ENCODE data around the genes GAGE10, GAGE12G, GAGE1, CENPVL3, SPANXN5, XAGE5, KANTR and KDM5C.

GRCh38 chrX:49072116-49072741 is 1.6 kb downstream of the PRAF2 start:
- PRO-cap, 2 experiments, result no peak in any of the 2 experiments

DNA sequence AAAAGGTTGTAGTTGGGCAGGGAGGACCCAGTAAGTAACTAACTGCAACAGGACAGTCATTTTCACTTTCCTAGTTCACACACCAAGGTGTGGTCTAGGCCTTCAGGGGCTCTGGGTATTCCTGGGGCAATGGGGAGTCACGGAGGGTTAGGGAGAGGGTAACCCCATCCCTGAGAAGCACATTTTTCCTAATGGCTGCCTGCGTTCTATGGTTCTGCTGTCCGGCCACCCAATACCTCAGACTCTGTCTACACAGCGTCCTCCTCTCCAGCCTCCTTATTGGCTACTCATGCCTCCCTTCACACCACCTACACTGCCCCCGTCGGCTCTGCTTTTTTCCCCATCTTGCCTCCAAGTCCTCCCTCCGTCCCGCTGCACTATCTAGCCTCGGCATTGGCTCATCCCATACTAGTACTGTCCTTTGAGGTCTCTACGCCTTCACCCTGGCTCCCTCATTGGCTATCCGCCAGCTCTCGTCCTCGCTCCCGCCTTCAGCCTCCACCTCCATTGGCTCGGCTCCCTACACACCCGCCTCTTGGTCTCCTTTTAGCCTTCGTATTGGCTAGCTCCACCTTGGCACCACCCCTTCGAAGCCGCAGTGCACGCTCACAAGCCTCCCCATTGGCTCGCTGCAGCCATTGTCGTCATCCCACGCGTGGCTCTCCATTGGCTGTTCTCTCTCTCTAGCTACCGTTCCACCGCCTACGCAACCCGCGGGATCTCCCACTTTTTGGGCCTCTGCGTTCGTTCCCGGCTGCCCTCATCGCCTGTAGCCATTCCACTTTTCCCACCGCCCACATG is 674 bp upstream of the PPP1R3F start:
- PRO-cap, 2 experiments, result peak in 1 of 2 experiments; most common plus-strand start position 726 of the sequence (in 1); most common minus-strand start position 395 of the sequence (in 1)

DNA sequence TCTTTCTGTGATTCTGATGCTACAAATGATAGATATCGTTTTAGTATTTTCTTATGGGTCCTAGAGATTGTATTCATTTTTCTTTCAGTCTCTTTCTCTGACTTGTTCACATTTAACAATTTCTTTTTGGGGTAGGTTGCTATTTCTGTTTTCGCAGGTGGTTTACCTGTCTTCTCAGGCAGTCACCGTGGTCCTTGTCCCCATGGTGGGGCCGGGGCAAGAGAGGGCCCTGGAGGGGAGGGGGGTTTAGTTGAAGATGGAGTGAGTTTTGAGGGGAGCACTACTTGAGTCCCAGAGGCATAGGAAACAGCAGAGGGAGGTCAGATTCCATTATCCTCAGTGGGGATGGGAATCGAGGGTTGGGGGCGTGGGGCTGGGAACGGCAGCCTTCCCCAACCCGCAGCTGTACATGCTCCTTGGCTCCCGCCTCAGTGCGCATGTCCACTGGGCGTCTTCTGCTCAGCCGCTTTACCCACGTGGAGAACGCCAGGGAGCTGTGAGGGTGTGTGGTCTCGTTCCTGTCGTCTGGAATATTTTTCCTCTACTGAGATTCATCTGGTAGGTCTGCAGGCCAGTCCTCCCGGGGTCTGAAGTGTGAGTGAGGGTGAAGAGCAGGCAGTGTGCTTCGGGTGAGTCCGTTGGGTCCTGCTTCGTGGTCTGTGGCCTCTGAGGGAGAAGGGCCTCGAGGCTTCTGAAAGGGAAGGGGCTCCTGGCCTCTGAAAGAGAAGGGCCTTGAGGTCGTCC is at the start of gene GAGE10:
Gene GAGE10 (plus strand): TSS at position 451 of the 744 bp plus-strand sequence.
- PRO-cap, 2 experiments, result no peak in any of the 2 experiments

- PRO-cap, 2 experiments, result no peak in any of the 2 experiments
Measured at GRCh38 chrX:49570156-49570524, at the start of gene GAGE12G. TSS of gene GAGE12G (plus strand) at chrX:49570400.

DNA sequence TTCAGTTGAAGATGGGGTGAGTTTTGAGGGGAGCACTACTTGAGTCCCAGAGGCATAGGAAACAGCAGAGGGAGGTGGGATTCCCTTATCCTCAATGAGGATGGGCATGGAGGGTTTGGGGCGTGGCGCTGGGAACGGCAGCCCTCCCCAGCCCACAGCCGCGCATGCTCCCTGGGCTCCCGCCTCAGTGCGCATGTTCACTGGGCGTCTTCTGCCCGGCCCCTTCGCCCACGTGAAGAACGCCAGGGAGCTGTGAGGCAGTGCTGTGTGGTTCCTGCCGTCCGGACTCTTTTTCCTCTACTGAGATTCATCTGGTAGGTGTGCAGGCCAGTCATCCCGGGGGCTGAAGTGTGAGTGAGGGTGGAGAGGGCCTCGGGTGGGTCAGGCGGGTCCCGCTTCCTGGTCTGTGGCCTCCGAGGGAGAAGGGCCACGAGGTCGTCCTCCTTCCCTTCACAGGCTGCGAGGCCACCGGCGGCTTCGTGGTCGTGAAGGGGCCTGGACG is at the start of gene GAGE1:
Gene GAGE1 (plus strand): TSS at position 207 of the 502 bp plus-strand sequence.
- PRO-cap, 2 experiments, result no peak in any of the 2 experiments

- PRO-cap, 2 experiments, result no peak in any of the 2 experiments
Measured at GRCh38 chrX:49830168-49830567, 1.1 kb downstream of the PAGE4 start.

GRCh38 chrX:50643183-50643907 is 170.6 kb downstream of the SHROOM4 start:
- PRO-cap, 2 experiments, result no peak in any of the 2 experiments

DNA sequence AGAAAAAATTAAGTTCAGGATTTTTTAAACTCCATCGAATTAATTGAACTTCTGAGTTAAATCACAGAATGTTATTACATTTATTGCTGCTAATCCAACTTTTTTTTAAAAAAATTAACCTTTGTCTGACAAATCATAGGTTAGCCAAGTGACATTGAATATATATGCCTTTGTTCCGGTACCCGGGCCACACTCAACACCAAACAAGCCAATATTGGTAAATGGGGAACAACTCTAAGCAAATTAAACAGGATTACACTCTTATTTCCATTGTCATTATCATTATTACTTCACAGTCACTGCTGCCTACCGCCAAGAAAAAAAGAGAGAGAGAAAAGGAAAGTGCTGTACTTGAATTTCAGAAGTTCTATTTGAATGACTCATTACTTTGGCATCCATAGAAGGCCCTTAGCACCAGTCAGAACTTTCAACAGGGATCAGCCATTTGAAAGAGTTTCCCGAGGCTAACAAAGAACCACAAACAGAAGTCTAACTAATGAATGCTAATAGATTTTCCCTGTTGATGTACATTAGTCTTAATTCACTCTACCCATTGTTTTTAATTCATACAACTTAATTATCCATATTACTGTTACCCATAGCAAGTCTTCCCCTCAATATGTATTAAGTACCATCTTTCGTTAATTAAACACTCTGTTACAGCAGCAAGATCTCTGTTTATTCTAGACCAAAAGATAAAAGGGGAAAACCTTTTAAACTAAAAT is 116.4 kb downstream of the SHROOM4 start:
- PRO-cap, 2 experiments, result no peak in any of the 2 experiments

DNA sequence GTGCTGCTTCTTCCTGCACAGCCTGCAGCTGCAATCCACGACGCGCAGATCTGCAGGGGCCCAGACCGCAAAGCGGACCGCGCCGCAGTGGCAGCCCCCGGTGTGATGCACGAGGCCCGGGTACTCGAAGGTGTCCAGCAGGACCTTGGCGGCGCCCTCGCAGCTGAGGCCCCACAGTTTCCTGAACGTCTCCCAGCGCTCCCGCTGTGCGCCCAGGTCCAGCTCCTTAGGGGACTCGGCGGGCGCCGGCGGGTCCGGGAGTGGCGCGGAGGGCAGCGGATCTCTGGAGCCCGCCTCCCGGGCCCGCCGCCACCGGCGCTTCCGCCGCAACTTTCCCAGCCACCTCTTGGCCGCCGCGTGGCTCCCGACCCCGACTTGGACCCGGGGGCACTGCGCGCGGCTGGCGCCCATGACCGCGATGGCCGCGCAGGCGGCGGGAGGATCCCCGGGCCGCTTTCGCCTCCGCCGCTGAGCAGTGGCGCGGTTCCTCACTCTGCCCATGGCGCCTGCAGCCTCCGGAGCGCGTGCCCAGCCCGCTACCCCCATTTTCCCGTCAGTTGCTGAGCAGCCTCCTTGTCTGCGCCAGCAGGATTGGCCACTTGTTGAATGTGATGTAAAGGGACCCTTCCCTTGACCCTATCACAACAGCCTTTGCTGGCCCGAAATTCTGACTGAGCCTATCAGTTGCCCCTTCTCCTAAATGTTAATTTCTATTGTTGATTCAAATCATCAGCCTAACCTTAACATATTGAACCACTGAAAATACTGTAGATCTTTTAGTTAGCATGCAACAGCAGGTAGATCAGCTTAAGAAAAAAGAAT is at the start of gene CENPVL3:
Gene CENPVL3 (minus strand): TSS at position 540 of the 822 bp plus-strand sequence.
- PRO-cap, 2 experiments, result no peak in any of the 2 experiments

DNA sequence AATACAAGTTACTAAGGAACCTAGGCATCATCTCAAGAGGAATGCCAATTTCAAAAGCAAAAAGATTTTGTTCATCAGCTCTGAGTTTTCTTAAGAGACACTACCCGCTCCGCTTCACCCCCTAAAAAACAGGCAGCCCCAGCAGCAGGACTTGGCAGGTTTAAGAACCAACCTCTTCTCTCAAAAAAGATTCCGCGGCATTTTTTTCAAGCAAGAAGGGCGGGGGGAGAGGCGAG is 76.6 kb downstream of the MAGED4 start:
- PRO-cap, 2 experiments, result no peak in any of the 2 experiments

DNA sequence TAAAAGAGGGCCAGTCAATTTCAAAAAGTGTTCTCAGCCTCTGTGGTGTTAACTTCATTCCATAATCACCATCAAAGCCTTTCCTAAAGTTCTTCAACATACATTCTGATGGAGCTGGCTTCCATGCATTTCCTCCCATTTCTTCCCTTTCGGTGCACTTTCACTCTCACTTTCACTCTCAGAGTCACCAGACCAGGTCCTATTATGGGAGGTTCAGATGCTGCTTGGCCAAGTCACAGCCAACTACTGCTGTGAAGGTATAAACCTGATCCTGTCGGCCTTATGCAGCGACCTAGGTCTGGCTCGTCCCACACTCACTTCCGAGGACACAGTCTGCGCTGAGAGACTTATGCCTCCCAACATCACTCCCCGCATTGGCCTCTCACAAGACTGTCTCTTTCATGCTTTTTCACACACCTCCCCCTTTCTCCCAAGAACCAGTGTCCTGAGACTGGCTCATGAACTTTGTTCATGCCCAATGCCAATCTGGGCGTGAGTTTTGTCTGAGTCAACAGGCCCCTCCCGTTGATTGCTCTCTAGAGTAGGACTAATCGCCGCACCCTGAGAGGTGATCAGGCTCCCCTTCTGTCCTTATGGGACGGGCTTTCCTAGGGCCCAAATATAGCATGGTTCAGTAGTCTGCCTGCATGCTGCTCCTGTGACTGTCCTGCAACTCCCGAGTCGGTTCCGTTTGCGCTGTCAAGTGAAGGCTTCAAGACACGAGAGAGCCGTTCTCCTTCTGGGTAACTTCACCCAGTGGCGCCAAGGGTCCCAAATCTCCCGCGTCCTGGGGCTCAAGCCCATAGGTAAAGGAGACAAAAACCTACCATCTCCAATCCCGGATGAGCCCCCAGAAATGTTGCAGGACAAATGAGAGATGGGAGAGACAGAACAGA is 60.9 kb upstream of the XAGE1B start:
- PRO-cap, 2 experiments, result no peak in any of the 2 experiments

DNA sequence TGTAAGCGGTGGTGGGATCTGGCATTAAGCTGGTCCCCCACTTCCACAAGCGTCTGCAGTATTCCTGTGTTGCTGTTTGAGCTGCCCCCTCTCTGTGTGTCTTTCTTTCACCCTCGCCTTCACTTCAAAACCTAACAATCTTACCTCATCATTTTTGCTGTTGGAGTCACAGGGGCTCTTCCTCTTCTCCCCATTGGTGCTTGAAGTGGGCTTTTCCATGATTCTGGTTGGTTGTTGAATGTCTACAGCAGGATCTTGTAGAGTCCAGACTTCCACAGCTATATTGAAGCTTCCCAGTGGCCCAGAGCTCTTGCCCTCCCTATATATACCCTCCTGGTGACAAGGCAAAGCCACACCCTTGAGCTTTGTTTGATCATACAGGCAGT is at the start of gene SPANXN5:
Gene SPANXN5 (minus strand): TSS at position 298 of the 386 bp plus-strand sequence.
- PRO-cap, 2 experiments, result no peak in any of the 2 experiments

DNA sequence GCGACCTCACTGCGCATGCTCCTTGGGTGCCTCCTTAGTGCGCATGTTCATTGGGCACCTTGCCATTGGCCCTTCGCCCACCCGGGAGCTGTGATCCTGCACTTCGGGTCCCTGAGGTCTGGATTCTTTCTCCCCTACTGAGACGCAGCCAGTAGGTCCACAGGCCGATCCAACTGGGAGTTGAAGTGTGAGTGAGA is at the start of gene XAGE5:
Gene XAGE5 (plus strand): TSS at position 62 of the 197 bp plus-strand sequence.
- PRO-cap, 2 experiments, result no peak in any of the 2 experiments

- PRO-cap, 2 experiments, result peak in 2 of 2 experiments; most common plus-strand start chrX:53082673 (in 1); most common minus-strand start chrX:53082608 (in 2)
Measured at GRCh38 chrX:53082469-53083344, 540 bp downstream of the TSPYL2 start.

DNA sequence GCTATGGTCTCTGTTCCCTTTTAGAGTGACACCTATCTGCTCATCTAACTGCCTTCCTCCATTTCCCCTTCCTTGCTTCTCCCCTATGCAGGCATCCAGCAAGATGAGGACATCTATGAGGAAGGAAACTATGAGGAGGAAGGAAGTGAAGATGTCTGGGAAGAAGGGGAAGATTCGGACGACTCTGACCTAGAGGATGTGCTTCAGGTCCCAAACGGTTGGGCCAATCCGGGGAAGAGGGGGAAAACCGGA is 5.4 kb downstream of the TSPYL2 start:
- PRO-cap, 2 experiments, result peak in 1 of 2 experiments; most common plus-strand start position 146 of the sequence (in 1)

GRCh38 chrX:53093530-53094742 is at the start of gene KANTR:
TSS of gene KANTR (plus strand) at chrX:53094142.
- PRO-cap, 2 experiments, result peak in 2 of 2 experiments; most common plus-strand start chrX:53094212 (in 2); most common minus-strand start chrX:53093834 (in 1)

DNA sequence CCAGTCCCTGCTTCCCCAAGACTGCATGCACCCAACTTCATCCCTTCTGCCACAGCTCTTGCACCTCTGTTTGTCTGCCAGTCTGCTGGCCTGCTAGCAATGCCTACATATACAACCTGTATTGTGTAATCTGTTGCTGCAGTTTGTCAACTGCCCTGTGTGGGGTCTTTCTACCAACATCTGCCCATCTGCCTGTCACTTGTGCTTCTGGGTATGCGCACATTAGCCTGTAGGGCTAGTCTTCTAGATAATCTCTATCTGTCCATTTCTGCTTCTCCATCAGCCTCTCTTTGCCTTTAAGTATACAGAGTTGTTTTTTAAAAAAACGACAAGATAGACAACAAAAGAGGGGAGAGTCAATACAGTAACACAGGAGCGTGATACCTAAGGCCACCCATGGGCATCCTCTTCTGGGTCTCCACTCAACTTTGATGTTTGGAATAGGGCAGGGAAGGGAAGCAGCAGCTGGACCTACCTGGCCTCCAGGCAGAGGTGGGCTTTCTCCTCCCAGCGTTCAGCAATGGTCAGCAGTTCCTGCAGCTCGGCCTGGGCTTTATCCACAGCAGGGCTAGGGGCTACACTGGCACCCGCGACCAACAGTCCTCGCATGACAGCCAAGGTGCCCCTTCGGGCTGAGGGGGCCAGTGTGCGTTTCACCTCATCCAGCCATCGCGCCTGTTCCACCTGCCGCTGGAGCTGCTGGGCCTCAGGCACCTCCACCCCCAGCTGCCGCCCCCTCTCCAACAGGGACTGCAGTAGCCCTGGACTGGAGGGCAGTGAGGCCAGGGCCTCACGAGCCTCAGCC is 28.6 kb downstream of the KDM5C start:
- PRO-cap, 2 experiments, result peak in 1 of 2 experiments; most common minus-strand start position 289 of the sequence (in 1)

DNA sequence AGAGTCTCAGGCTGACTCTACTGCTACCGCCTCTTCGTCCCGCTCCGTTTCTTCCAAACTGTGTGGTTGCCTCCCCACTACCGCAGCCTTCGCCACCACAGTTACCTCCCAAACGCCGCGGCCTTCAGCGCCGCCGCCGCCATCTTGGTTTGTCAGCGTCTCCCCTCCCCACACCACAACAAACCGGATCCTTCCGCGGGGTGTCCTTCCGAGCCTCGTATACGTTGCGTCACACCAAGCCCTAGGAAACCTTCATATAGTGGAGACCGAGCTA is at the start of gene KDM5C:
Gene KDM5C (minus strand): TSS at position 154 of the 274 bp plus-strand sequence.
- PRO-cap, 2 experiments, result peak in 2 of 2 experiments; most common minus-strand start position 146 of the sequence (in 2)

DNA sequence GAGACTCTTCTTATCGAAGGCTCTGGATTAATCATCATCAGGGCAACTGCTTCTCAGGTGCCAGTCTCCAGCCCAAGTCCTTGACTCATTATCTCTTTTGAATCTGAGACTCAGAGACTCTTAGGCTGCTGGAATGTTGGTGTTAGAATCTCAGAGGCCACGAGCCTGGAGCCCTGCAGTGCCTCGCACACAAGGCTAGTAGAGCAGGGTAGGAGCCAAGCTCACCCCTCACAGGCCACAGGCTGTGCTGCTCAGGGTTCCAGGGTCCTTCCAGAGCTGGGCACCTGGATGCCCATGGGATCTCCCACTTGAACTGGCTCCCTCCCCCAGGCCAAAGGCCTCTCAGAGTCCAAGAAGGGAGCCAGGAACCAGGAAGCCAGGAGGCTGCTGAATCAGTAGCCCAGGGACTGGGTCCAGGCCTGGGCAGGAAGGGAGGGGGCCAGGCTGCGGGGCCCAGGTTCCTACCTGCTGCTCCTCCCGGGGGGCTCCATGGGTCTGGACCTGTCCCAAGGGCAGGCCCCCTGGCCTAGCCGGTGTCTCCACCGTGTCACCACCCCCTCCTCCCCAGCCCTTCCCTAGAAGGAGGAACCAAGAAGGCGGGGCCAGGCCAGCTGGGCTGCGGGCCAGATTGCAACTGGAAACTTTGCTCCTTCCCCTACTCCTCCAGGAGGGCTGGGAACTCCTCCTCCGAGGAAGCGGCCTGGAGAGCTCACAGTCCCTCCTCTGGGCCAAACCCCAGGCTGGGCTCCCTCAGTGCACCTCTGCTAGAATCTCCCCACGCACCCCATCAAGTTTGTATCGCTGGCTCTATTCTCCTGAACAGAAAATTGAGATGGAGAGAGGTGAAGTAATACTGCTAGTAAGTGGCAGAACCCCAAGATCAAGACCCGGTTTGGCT is 39.9 kb downstream of the IQSEC2 start:
- PRO-cap, 2 experiments, result no peak in any of the 2 experiments

- PRO-cap, 2 experiments, result peak in 1 of 2 experiments; most common minus-strand start chrX:53374338 (in 1)
Measured at GRCh38 chrX:53374119-53374841, 48.2 kb downstream of the SMC1A start.